Measurements from ENCODE around the genes HTR1D, TCEA3, PITHD1 and LYPLA2.

DNA sequence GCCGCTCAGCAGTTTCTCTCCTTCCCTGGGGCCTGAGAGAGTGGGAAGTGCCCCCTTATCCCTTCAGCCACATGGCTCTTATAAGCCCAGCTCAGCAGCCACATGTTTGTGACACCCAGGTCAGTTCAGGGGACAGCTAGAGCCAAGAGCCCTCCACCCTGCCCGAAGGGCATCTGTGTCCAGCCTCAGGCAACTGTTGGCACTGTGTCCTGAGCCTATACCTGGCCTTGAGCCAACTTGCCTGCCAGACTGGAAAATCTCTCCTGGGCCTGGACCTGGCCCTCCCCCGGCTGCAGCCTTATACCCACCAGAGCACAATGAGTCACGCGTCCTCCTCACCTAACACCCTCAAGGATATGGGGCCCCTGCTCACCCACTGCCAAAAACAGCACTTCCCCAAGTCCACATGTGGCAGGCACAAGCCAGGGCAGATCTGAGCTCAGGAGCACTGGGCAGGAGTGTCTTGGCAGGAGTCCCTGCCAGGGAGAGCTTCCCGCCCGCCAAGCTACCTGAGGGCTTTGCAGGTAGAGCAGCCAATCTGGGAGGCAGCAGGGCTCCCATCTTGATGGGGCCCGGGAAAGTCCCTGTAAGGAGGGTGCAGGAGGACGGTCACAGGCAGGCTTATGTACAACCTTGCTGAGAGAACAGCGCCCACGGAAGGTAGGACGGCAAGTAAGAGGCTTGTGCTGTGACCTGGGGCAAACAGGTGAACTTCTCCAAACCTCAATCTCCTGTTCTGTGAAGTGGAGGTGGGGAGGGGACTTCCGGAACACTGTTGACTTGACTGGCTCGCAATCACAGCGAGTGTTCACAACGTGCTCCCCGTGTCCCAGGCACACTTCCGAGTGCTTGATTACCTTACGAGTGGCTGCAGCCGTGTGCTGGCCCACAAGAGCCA, 19.8 kb upstream of the HSPG2 start:
- PRO-cap, result no peak

DNA sequence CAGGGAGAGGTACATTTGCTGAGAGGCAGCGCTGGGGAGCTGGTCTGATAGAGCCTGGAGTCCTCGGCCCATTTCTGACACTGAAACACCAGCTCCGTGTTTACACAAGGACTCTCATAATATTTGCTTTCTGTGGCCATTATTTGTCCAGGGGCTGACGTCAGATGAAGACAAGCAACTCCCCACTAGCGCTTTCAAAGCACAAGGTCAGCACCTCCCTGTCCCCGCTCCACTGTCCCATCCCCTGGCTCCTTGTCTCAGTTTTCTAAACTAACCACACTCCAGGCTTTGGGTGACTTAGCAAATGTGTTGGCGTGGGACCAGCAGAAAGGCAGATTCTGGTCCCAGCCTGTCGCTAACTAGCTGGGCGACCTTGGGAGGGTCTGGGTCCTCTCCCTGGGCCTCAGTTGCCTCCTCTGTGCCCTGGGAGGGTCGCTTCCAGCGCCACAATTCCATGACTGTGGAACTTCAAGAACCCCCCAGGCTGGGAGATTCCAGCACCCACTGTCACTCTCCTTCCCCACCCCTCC, 37.3 kb upstream of the ZBTB40 start:
- PRO-cap, result no peak

DNA sequence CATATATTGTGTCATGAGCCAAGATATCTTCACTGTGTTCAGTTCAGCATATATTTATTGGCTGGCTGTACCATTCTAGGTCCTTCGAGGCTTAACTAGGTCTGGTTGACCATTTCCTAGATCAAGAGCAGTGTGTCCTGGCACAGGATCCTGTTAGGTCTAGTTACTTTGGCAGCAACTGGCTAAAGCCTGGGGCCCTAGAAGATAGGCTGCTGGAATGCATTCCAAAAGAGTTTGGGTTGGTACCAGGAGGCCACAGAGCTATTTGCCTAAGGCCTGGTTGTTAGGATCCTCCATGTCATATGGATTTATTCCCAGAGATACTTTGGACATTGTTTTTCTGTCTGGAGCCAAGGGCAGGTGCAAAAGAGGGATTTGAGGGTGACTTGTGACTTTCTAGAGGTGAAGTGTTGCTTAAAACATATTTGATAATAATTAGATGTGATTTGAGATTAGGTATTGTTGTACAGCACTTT, 21.1 kb downstream of the ZBTB40 start:
- PRO-cap, result no peak

- PRO-cap, result no peak
Observed at GRCh38 chr1:22494736-22495276, 43.2 kb downstream of the ZBTB40 start.

GRCh38 chr1:22637370-22637780, 947 bp downstream of the C1QA start:
- PRO-cap, result no peak

- PRO-cap, result no peak
Observed at GRCh38 chr1:22829824-22830769, 119.5 kb downstream of the EPHB2 start.

- PRO-cap, result bidirectional peak, plus-strand start at chr1:23020053, minus-strand start at chr1:23020092; bidirectional peak, plus-strand start at chr1:23020312, minus-strand start at chr1:23020290
Observed at GRCh38 chr1:23019973-23020474, 756 bp downstream of the KDM1A start.

DNA sequence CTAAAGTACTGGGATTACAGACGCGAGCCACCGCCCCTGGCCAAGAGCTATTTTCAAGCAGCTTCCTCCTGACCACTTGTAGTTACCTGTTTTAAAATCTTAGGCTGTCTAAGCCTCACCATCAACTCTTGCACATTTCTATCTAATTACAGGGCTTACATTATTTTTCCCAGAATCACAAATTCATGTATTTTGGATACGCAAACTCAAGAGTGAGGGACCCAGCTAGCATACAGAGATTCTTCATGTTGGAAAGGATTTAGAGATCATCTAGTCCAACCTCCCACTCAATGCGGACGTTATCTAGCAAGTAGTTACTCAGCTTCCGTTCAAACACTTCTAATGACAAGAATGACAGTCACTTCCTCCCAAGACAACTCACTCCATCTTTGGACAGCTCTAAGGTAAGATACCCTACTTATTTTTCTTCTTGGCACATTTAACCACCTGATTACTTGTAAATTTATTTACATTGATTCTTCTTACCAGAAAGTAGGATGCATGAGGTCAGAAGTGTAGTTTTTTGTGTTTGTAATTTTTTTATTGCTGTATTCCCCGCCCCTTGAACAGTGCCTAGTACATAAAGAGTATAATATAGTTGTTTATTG, 84.0 kb downstream of the KDM1A start:
- PRO-cap, result no peak

DNA sequence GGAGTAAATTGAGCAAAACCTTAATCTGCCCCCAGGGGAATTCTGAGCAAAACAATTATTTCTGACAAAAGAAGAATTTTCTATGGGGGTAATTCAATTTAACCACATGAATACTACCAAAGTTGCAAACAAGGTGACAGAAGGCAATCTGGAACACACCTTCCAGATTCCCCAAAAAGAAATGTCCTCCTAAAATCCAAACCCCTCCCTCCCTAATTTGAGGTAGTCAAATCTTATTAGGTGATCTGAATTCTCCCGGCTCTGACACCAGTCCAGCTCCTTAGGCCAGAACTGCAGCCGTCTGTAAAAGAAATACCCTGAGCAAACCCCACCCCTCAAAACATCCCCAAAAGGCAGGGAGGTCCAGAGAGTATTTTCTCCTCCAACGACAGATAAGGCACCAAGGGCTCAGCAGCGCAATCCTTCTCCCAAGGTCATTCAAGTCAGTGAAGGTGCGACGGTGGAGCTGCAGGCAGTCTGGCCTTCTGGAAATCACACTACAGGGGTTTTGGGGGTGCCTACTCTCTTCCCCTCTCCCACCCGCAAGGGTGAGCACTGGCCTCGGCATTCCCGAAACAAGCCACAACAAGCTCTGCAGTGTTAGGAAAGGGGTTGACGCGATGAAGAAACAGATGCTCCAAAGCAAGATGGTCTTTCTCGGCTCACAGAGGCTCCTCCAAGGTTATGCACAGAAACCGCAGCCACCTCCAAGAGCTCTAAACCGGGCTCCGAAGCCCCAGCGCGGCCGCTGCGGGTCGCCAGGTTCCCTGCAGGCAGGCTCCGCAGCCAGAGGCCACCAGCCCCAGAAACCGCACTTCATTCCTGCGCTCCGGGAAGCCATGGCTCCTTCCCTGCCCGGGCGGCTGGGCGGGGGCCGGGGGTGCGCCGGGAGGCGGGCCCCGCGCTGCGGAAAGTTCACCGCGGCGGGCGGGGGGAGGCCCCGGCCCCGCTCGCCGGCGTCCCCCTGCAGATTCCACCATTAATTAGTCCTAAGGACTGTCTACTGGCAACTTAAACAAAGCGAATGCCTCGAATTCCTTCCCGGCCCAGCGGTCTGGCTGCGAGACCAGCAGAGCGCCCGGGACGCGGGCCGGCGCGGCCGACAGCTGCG, 49.9 kb downstream of the HTR1D start:
- PRO-cap, result bidirectional peak, plus-strand start at position 437 of the sequence, minus-strand start at position 422 of the sequence; bidirectional peak, plus-strand start at position 814 of the sequence, minus-strand start at position 824 of the sequence; bidirectional peak, plus-strand start at position 1,072 of the sequence, minus-strand start at position 985 of the sequence

DNA sequence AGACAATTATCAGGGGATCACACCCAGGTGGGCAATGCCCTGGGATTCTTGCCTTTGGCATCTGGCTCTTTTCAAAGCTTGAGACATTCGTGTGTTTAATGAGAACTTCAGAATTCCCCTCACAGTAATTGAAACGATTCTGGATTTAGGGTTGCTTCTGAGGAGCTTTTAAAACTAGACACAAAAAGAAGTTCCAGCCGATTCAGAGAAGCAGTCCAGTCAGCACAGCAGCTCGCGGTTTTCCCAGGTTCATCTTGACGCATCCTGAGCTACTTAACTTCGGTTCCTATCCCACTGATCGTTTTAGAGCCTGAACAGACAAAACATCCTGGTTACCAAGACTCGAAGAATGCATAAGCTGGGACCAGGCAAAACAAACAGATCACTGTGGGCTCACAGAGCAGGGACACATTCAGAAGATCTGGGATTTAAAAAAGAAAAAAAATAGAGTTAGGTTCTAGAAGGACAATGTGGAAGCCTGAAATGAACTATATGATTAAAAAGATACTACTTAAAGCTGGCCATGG, 22.7 kb downstream of the HTR1D start:
- PRO-cap, result no peak

DNA sequence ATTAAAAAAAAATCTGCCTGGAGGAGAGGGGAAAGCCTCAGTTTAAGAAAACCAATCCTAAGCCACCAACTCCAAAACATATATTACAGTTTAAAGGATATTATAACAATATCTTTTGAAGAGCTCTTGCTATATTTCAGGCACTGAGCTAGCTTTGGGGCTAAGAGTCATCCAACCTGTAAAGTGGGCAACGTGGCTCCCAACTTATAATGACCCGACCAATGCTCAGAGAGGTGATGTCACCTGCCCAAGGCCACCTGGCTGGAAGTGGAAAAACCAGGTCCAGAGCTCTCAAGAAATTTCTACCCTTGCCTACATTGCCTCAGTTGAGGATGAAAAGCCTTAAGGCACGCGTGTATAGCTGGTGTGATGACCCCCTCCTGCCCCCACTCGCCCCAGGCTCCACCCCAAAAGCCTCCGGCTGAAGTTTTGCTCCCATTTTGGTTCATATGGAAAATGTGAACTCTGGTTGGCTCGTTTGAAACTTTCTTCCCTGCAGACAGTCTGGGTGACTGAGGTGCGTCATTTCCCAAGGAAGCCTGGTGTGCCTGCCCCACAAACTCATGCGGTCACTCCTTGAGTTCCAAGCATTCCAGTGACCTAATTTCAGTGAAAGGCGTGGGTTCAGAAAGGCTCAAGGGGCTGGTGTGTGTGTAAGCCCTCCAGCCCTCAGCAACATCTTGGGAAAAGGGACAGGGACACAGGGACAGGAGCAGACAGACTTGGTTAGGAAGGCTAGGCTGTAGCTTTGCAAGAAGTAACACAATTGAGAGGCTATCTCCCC, 20.6 kb downstream of the HTR1D start:
- PRO-cap, result no peak

- PRO-cap, result bidirectional peak, plus-strand start at chr1:23217688, minus-strand start at chr1:23217499
Observed at GRCh38 chr1:23216768-23217827, at the start of gene HTR1D. Gene HTR1D (minus strand): TSS chr1:23217502.

DNA sequence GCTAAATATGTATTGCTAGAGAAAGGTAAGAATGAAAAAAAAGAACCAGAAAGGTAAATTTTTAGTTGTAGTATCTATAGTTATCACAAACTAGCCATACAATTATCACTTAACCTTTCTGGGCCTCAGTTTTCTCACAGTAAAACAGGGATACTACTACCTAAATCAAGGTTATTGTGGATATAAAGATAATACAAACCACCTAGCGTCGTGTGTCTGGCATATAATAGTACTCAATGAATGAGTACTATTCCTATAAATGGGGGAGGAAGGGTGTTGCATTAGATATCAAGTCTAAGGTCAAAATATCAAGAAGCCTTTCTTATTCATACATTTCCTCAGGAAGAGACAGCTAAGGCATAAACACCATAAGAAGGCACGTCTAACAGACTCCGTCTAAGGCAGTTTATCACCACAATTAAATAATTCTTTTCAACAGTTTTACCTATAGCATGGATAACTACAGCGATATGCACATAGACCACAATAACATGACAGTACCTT, 53.3 kb downstream of the HNRNPR start:
- PRO-cap, result no peak

DNA sequence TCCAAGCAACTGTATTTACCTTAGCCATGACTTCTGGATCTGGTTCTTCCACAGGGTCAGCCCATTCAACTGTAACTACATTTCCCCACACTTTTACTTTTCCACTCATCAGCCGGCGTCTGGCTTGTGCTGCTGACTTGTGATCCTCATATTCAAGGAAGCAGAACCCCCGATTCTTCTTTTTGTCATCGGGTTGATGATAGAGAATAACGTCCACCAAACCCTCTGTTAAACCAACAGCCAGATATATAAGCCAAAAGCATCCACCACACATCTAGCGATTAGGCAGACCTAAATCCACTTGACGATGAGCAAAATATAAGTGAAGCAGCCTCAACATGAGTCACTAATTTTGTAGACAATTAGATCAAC, 25.6 kb downstream of the HNRNPR start:
- PRO-cap, result no peak

GRCh38 chr1:23423920-23424965, at the start of gene TCEA3:
Gene TCEA3 (minus strand): TSS chr1:23424748.
- PRO-cap, result unidirectional peak, minus-strand start at chr1:23424646

- PRO-cap, result no peak
Observed at GRCh38 chr1:23627709-23628060, 63.9 kb upstream of the RPL11 start.

- PRO-cap, result no peak
Observed at GRCh38 chr1:23722640-23722993, 20.7 kb upstream of the ELOA start.

GRCh38 chr1:23777900-23779120, at the start of gene PITHD1:
Gene PITHD1 (plus strand): TSS chr1:23778418.
- PRO-cap, result bidirectional peak, plus-strand start at chr1:23778059, minus-strand start at chr1:23777982; bidirectional peak, plus-strand start at chr1:23778418, minus-strand start at chr1:23778290; unidirectional peak, minus-strand start at chr1:23778639

DNA sequence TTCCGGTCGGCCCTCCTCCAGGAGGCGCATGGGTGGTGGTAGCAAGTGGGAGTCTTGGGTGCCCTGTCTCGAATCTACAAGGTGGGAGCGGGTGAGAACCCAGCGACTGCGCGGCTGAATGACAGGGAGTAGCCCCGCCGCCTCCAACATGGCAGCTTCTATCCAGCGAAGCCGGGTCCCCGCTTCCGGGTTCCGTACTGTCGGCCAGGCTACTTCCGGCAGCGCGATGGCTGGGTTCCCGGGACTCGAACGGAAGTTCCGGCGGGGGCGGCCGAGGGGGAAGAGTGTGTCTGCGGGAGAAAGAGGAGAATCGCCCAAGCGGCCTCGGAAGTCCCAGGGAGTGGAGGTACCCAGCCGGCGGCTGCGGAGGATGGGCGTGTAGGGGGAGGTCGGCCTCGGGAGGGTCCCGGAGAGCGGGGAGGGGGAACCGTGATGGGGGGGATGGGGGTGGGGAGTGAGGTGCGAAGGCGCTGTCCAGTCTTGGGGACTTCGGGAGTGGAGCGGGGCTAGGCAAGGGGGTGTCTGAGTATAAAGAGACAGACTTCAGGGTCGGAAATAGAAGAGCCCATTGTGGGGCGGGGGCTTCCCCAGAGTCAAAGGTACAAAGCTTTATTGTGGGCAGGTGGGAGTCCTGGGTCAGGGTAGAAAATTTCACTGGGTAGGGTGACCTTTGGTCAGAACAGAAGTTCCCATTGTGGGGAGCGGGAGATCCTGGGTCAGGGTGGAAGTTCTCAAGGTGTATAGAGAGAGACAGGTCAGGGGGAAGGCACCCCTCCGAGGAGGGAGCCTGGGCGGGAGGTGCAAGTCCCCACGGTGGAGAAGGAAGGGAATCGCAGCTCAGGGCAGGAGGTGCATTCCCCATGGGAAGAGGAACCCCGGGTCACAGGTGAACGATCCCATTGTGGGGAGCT, at the start of gene LYPLA2:
Gene LYPLA2, plus strand, starts transcription at position 241 of the 911 bp plus-strand sequence.
- PRO-cap, result bidirectional peak, plus-strand start at position 317 of the sequence, minus-strand start at position 110 of the sequence

DNA sequence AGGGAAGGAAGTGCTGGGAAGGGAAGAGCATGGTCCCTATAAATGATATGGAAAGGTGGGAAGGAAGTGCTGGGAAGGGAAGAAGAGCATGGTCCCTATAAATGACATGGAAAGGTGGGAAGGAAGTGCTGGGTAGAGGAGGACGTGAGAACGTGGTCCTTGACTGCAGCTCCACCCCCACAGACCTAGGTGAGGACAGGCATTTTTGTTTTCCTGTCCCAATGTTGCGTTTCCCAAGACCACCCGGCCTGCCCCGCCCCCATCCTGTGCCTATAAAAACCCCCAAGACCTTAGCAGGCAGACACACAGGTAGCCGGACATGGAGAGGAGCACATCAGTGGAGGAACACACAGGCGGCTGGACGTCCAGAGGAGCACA, 12.5 kb upstream of the HMGCL start:
- PRO-cap, result unidirectional peak, plus-strand start at position 304 of the sequence